A549 (cell line): ENCODE data around the genes KIF26B and CNST.

DNA sequence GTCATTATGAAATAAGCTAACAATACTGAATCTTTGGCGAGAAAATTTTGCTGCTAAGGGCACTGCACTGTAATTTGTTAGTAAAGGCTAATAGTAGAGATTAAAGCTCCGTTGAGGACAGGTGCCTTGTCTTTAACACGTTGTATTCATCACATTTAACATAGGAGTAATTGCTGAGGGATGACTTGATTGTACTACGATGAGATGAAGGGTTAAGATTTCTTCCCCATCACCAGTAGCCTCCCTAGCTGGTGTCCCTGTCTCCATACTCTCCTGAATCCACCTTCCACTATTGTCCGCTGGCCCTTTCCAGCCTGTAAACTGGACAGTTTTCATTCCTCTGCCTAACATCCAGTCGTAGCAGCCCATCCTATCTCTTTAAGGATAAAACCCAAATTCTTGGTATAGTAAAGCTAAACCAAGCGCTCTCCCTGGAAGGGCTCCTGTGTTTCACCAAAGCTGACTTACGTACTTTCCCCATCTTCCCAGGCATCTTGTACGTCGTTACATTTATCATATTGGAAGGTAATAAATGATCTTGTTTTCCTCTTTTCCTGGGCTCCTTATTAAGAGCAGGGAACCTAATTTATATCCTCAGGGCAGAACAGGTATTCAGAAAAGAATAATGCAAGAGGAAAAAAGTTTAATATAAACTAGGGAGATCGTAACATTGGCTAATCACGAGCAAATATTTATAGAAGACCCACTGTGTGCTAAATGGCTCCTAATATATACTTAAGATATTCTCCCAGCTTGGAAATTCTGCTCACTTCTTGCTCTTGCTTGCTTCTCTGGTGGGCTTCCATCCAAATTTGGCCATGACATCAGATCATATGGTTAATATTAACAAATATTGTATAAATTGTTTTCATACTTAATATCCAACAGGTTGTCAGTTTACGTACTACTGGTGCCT, 796 bp downstream of the COX20 start:
- PRO-cap, result no peak
CAGE:
- cytosol, long polyA plus RNA, result no peak
- long polyA plus RNA, result no peak
- nucleus, long polyA plus RNA, result no peak

DNA sequence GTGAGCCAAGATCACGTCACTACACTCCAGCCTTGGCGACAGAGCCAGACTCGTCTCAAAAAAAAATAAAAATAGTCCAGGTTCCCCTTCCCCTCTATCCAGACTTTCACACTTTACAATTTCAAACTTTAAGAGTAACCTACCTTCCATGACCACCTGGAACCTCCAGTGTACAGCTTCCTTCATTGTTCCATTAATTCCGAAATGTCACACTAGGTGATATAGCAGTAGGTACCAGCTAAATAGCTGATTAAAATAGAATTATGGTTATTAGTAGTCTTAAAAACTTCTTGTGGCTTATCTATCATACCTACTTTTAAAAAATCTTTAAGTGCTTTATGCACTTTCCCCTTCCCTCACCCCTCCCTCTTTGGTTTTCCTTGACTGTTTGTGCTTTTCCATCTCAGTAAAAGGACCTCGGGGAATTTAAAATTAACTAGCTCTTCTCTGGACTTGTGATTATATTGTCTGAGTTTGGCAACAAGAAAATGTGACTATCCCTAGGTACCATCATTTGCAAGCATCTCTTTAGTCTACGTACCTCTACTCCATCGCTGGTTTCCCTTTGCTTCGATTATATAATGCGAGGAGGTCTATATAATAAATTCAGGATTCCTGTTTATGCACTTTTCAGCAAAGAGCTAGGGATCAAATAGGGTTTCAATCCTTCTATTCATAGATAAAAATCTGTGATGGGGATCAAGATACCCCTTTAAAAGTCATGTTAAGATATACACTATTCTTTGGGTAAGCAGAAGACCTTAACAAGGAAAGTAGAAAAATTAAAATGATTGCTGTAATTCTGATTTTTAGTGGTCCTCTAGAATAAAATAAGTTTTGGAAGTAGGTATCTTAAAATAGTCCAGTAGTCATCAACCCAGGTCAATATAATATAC, 11.3 kb downstream of the COX20 start:
- PRO-cap, result no peak
CAGE:
- cytosol, long polyA plus RNA, result no peak
- long polyA plus RNA, result no peak
- nucleus, long polyA plus RNA, result no peak

- PRO-cap, result no peak
CAGE:
- cytosol, long polyA plus RNA, result no peak
- long polyA plus RNA, result no peak
- nucleus, long polyA plus RNA, result no peak
Observed at GRCh38 chr1:244868965-244869647, 4.8 kb upstream of the HNRNPU start.

- PRO-cap, result no peak
CAGE:
- cytosol, long polyA plus RNA, result no peak
- long polyA plus RNA, result no peak
- nucleus, long polyA plus RNA, result no peak
Observed at GRCh38 chr1:244964171-244964987, 5.1 kb upstream of the EFCAB2 start.

- PRO-cap, result no peak
CAGE:
- cytosol, long polyA plus RNA, result no peak
- long polyA plus RNA, result no peak
- nucleus, long polyA plus RNA, result no peak
Observed at GRCh38 chr1:245060414-245061279, 91.2 kb downstream of the EFCAB2 start.

DNA sequence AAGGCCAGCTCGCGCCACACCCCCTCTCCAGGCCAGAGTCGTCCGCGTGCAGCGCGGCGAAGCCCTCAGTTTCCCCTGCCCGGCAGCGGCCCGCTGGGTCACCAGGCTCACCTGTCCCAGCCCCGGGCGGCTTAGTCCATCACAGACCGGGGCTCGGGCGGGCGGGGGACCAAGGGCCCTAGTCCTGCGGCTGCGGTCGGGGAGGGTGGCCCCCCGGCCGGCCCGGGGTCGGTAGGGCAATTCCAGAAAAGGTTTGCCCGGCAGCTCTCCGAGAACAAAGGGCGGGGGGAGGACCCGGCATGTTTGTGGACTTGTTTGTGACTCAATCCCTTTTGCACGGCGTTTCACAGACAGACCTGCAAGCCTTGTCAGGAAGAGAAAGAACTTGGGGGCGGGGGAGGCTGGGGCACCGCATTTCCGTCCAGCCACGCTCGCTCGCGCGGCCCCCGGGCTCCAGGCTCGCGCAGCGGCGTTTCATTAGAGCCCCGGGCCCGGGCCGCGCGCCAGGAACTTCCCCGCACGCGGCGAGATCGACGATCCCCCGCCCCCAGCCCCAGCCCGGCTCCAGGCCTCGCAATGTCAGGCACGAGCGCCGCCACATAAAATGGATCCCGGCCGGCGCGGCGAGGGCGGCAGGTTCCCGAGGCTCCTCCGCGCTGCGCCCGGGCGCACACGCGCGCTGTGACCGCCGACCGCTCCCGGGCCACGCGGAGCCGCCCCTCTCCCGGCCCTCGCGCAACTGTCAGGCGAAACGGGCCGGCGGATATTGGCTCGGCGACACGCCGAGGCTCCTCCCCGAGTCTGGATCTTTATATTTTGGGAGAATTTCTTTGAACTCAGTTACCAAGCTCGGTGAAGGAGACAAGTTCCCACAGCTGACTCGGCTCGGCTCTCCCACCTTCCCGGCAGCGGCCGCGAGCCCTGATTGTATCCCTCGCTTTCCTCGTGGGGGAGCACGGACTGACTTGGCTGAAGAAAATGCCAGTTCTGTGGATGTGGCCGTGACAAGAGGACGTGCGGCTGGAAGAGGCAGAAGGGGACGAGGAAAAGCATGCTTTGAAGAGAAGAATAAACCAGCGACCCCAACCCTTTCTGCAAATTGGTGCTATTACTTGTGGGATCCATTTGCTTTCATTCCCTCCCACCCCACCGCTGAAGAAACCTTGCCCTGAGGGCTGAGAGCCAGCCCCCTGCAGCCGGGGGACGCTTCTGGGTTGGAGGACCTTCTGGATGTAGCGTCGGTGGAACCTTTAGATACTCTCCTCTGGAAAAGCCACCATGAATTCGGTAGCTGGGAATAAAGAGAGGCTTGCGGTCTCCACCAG, at the start of gene KIF26B:
TSS of gene KIF26B (plus strand) at position 839 of the 1,325 bp plus-strand sequence.
- PRO-cap, result no peak
CAGE:
- cytosol, long polyA plus RNA, result no peak
- long polyA plus RNA, result no peak
- nucleus, long polyA plus RNA, result no peak

- PRO-cap, result no peak
CAGE:
- cytosol, long polyA plus RNA, result no peak
- long polyA plus RNA, result no peak
- nucleus, long polyA plus RNA, result no peak
Observed at GRCh38 chr1:245810883-245811411, 656.2 kb downstream of the KIF26B start.

- PRO-cap, result no peak
CAGE:
- cytosol, long polyA plus RNA, result no peak
- long polyA plus RNA, result no peak
- nucleus, long polyA plus RNA, result no peak
Observed at GRCh38 chr1:245894044-245894907, 612.8 kb downstream of the SMYD3 start.

DNA sequence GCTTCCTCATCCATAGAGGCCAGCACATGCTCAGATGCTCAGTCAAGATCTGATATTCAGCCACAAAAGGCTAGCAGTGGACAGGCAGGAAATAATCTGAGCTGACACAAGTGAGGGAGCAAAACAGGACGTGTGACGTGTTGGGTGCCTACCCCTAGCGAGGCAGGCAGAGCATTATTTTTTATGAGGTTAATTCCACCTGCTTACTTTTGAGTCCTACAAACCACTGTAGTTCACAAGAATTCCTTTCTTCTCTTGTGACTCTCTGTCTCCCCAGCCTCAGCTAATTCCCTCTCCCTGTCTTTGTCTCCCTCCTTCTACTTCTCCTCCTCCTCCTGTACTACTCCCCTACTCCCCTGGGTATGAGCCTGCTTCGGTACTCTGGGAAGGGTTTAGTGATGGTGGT, 550.7 kb downstream of the SMYD3 start:
- PRO-cap, result no peak
CAGE:
- cytosol, long polyA plus RNA, result no peak
- long polyA plus RNA, result no peak
- nucleus, long polyA plus RNA, result no peak

DNA sequence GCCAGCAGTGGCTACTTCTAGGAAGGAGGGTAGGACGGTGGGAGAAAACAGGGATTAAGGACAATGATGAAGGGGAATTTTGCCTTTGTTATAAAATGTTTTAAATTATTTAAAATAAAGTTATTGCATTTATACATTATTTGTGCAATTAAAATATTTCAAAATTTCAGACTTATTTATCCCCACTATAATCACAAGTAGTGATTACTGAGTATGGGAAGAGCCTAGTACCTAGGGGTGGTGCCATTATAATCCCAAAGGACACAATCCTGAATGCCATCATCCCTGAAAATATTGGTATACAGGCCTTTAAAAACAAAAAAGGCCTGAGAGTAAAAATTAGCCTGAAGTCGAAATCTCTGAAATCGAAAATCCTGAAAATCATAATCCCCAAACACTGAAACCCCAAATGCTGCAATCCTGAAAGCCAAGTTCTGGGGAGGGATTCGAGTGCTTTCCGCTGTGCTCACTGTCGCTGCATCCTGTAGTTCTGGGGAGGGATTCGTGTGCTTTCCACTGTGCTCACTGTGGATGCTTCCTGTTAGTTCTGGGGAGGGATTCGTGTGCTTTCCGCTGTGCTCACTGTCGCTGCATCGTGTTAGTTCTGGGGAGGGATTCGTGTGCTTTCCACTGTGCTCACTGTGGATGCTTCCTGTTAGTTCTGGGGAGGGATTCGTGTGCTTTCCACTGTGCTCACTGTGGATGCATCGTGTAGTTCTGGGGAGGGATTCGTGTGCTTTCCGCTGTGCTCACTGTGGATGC, 435.6 kb downstream of the SMYD3 start:
- PRO-cap, result no peak
CAGE:
- cytosol, long polyA plus RNA, result no peak
- long polyA plus RNA, result no peak
- nucleus, long polyA plus RNA, result no peak

GRCh38 chr1:246083297-246083962, 423.6 kb downstream of the SMYD3 start:
- PRO-cap, result no peak
CAGE:
- cytosol, long polyA plus RNA, result no peak
- long polyA plus RNA, result no peak
- nucleus, long polyA plus RNA, result no peak

- PRO-cap, result no peak
CAGE:
- cytosol, long polyA plus RNA, result no peak
- long polyA plus RNA, result no peak
- nucleus, long polyA plus RNA, result no peak
Observed at GRCh38 chr1:246116939-246118043, 389.8 kb downstream of the SMYD3 start.

DNA sequence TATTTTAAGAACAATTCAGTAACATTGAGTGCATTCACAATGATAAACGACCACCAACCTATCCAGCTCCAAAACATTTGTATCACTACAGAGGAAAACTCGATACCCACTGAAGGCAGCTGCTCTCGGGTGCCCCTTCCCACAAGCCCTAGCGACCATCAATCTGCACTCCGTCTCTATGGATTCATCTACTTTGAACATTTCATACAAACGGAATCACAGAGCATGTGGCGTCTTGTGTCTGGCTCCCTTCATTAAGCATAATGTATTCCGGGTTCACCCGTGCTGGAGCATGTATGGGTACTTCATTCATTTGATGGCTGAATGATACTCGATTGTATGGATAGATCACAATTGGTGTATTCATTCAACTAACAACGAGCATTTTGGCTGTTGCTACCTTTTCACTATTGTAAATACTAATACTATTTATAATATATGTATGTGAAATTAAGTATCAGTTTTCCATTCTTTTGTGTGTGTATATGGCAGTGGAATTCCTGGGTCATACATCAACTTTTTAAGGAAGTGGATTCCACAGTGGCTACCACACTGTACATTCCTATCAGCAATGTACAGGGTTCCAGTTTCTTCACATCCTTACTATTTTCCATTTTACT, 340.2 kb downstream of the SMYD3 start:
- PRO-cap, result no peak
CAGE:
- cytosol, long polyA plus RNA, result no peak
- long polyA plus RNA, result no peak
- nucleus, long polyA plus RNA, result no peak

- PRO-cap, result no peak
CAGE:
- cytosol, long polyA plus RNA, result no peak
- long polyA plus RNA, result no peak
- nucleus, long polyA plus RNA, result no peak
Observed at GRCh38 chr1:246324632-246325307, 182.3 kb downstream of the SMYD3 start.

- PRO-cap, result bidirectional peak, plus-strand start at chr1:246566449, minus-strand start at chr1:246566261; unidirectional peak, minus-strand start at chr1:246566990
CAGE:
- cytosol, long polyA plus RNA, result start-site peak on the minus strand at chr1:246566172-246566264, 707 and 1,026 reads in 2 replicates
- long polyA plus RNA, result start-site peak on the minus strand at chr1:246566182-246566263, 687 and 285 reads in 2 replicates; start-site peak on the plus strand at chr1:246566502-246566591, 616 and 407 reads in 2 replicates
- nucleus, long polyA plus RNA, result no peak
Observed at GRCh38 chr1:246566092-246567161, at the start of gene CNST. Gene CNST (plus strand): TSS chr1:246566456.

DNA sequence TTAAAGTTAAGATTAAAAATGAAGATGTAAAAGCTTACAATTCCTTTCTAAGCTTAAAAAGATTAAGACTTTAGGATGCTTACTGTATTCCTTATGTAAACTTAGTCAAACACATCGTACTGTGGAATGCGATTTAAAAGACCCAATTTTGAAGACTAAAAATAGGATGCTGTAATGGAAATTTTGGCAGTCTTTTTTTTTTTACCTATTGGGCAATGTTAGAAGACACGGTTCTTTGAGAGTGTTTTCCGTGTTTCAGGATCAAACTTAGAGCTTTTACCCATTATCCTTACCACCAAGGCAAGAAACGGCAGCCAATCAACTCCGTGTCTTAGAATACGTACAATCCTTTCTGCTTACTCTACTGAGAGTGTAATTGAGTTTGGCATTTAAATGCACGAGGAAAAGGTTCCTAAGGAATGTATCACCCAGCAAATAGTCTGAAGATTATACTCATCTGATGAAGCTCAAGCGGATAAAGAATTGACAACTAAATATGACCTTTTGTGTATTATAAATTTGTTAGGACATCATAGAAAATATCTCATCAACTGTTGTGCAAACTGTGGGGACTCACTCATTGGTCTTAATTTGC, 1.0 kb downstream of the CNST start:
- PRO-cap, result no peak
CAGE:
- cytosol, long polyA plus RNA, result no peak
- long polyA plus RNA, result no peak
- nucleus, long polyA plus RNA, result no peak

DNA sequence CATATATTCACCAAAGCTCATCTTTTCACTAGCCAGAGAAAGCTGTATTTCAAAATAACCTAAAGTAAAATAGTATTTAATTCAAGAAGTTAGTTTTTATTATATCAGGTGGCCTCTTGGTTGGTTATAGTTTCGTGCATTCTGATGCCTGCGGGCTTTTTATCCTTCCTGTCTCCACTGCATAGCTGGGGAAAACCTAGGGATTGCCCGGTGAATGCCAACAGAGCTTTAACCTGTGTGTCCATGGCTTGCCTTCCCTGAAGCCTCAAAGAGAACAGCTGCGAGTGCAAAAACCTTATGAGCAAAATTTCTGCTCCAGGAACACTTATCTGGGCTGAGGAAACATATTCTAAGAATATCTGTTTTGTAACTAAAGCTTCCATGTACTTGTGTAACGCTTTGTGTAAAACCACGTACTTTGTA, 7.1 kb downstream of the CNST start:
- PRO-cap, result no peak
CAGE:
- cytosol, long polyA plus RNA, result no peak
- long polyA plus RNA, result no peak
- nucleus, long polyA plus RNA, result no peak

GRCh38 chr1:246591442-246592149, 25.3 kb downstream of the CNST start:
- PRO-cap, result no peak
CAGE:
- cytosol, long polyA plus RNA, result no peak
- long polyA plus RNA, result no peak
- nucleus, long polyA plus RNA, result no peak

DNA sequence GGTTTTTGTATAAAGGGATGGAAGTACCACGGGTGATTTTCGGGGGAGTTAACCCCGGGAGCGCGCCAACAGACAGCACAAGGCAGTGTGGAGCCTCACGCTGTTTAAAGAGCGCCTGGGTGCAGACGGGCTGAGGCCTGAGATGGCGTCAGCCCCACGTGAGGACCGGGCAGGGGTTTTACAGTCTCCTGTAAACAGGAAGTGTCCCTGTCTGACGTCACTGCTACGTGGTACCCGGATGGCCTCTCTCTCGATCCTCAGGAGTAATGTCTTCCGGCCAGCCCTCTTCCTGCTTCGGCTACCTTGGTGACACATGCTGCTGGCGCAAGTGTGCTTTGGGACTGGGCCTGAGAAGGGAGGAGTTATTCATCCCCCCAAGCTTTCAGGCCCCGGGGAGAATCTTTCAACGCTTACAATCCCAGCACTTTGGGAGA, 41.2 kb downstream of the CNST start:
- PRO-cap, result no peak
CAGE:
- cytosol, long polyA plus RNA, result no peak
- long polyA plus RNA, result no peak
- nucleus, long polyA plus RNA, result no peak

GRCh38 chr1:246681823-246682275, 42.4 kb upstream of the SCCPDH start:
- PRO-cap, result no peak
CAGE:
- cytosol, long polyA plus RNA, result no peak
- long polyA plus RNA, result no peak
- nucleus, long polyA plus RNA, result no peak